Aortic smooth muscle cell (primary cell): ENCODE measurements around a stretch of chr3.

DNA sequence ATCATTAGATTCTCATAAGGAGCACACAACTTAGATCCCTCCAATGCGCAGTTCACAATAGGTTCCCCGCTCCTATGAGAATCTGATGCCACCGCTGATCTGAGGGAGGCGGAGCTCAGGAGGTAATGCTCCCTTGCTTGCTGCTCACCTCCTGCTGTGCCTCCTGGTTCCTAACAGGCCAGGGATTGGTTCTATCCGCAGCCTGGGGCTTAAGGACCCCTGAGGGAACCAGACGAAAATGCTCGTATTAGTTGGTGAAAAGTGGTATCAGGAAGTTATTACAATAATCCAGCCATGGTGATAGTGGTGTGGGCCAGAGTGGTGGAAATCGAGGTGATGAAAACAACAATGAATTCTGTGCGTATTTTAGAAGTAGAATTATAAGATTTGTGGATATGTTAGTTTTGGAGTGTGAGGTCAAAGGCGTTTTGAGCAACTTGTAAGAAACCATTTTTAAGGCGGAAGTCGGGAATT lies 1.4 kb upstream of the HACD2 start:
- RRBS: no CpG with 5 or more reads among the region's 12 CpGs

DNA sequence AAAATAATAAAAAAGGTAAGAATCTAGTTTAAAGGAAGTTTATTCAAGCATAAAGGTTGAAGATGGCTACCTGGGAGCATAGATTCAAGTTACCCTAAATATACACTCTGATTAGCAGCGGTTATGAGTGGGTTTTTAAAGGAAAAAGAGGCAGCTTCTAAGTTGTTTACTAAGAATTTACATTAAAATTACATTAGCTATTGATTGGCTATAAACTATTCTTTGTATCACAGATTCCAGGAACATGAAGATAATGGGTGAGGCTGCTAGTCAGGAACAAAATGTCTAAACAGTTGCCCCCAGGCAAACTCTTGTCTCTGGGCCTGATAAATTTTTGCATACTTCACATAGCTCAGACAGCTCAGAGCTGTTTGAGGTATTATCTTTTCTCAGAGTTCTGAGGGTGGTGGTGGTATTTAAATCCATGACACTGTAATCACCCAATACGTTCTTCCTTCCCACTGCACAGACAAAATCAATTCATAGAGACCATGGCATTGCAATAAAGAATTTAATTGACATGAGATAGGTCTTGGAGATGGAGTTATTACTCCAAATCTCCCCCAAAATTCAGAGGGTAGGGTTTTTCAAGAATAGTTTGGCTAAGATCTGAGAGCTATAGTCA lies 2.1 kb upstream of the HACD2 start:
- RRBS: no CpG with 5 or more reads among the region's 2 CpGs

DNA sequence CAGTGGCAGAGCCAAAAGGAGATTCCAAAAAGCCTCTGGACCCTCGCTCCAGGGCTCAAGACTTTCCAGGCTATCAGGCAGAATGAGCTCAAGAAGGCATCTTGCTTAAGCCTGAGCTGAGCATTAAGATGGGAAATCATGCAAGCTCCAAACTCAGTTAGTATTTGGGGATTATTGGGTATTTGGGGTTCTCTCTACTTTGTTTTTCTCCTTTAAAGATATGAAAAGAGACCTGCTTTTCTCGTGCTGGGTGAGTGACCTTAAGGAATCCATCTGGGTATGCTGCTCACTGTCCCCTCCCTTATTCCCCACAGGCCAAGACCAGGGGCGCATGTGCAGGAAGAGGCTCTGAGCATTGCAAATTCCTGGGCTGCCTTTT lies 75.3 kb upstream of the HACD2 start:
- RRBS: no CpG with 5 or more reads among the region's 3 CpGs

DNA sequence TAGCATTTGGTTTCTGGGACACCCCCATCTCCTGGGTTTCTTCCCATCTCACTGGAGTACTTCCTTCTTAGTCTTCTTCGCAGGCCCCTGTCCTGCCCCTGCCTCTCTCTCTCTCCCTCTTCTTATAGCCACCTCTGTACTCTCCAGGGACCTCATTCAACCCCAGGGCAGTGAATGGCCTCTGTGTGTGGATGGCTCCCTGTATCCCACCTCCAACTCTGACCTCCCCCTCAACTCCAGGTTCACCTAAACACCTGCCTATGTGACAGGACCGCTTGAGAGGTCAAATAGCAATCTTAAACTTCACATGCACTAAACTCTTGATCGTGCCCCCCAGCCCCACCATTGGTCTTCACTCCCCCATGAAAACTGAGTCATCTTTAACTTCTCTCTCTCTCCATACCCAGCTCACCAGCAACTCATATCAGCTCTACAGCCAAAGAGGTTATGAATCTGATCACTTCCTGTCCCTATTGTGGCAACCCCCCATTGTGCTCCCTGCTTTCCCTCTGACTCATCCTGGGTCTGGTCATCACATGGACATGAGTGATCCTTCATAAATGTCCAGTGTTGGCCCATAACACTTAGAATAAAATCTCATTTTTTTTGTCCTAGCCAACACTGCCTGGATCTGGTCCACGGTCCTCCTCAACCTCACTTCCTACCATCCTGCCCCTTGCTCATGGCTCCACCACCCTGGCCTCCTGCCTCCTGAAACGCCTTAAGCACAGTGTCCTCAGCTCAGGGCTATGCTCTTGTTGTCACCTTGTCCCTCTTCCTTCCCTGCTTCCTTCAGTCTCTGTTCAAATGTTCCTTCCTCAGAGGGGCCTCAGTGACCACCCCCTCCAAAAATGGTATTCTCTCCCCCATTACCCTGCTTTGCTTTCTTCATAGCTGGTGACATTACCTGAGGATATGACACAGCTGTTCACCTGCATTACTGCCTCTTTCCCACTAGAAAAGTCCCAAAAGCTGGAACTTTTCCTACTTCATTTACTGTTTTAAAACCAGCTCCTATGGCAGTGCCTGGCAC lies 103.5 kb upstream of the HACD2 start:
- RRBS: no CpG with 5 or more reads among the region's 5 CpGs

DNA sequence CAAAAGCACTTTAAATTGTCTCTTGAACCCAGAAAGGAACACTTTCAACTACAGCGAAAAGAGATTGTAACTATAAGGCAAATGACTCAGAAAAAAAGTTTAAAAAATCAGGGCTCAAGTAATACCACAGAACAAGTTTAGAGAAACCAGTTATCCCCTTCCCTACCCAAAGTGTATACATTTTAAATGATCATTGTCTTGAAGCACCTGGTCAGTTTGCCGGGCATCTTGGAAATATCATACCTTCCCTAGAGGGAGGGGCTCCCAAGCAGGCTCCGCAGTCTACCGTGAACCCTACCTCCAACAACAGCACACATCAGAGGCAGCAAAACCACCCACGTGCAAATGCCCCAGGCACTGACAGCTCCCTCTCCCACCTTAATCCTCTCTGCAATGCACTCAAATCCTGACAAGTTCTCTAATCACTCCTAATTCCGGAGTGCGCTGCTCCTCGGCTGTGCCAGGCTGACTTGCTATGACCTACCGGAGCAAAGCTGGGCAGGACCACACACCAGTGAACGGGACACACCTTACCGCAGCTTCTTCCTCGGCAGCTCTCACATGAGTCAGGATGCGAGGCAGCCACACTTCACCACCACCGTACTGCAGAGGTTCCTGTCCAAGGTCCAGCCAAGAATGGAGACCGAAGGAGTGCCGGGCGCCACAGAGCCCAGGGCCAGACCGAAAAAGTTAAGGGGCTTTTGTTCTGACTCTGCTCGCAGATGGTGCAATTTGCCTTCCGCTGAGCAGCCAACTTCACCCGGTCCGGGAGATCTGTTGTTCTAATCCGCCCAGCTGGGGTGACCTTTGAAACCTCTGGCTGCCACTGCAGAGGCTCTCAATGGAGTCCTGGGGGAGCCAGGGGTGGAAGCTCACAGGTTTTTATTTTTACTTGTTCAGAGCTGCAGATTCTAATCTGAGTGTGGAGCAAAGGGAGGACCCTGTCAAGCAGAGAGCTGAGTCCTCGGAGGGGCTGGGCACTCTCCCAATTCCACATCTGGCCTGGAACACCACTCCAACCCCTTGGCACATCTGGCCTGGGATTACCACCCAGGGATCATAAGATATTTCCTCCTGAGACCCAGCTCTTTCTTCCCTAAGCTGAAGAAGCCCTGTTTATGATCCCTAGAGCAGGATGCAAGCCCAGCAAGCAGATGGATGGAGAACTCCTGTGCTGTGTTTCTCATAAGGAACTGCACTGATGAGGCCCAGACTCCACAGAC lies 84.4 kb downstream of the MYLK start:
- RRBS: 30% methylated on average over 9 of the region's 24 CpGs

DNA sequence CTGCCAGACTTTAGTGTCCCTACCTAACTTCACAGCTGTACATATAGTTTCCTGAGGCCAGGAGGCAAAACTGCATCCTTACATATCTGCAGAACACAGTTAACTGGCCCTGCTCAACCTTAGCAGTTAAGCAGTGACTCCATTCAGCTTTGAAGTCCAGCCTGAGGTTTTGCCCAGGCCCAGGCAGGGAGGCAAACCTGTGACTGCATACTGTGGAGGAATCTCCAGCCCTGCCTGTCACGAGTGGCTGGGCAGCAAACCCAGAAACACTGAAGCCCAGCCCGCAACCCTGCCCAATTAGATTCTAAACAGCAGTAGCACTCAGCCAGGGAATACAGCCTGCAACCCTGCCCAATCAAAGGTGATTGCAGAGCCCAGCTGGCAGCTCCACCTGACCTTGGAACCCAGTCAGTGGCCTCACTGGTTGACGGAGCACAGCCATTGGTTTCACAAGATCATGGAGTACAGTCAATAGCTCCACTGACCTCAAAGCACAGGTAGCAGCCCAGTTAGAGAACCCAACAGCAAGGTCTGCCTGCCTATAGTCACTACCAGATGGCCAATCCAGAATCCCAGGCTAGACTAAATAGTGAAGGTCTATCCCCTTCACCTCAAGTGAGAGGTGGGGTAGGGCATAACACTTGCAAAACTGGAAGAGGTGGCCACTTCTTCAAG lies 35.2 kb upstream of the MYLK start:
- RRBS: no CpG with 5 or more reads among the region's 3 CpGs

DNA sequence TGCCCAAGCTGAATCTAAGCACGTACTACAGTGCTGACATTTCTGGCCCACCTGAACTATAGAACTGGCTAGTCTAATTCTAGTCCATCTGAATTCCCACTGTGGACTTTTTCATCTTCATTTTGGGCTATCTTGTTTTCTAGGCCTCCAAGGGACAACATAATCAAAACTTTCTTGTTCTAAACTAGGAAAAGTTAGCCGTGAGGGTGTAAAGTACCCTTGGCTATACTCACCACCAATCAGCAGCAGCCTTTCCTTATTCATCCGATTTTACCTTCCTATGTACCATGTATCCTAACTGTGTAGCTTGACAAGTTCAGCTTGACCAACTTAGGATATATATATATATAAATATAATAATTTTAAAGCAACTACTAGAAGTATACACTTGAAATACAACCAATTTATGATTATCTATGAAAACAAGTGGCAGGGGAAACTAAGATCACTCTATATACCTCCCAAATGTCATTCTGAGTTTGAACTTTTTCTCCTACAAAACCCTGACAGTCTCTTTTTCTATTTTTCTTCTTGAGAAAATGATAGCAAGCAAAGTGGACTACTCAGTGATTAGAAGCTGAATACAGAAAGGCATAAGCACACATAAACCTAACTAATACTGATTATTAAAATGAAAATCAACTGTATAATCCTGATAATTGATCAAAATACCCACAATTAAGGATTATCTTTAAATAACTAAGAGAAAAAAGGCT lies 5.7 kb downstream of the CCDC14 start:
- RRBS: no CpG with 5 or more reads among the region's 3 CpGs

DNA sequence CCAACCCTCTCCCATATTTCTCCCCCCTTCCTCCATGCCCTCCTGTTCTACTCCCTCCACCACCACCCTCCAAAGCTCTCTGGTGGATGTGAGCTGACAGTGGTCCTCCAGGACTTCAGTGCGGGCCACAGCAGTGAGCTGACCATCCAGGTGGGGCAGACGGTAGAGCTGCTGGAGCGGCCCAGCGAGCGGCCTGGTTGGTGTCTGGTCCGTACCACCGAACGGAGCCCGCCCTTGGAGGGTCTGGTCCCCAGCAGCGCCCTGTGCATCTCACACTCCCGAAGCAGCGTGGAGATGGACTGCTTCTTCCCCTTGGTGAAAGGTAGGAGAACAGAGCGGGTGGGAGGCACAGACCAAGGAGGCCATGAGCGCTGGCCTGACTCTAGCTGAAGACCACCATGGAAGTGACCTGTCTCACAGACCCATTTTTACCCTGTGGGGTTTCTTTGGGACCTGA lies 167.5 kb upstream of the UMPS start:
- RRBS: no CpG with 5 or more reads among the region's 14 CpGs

DNA sequence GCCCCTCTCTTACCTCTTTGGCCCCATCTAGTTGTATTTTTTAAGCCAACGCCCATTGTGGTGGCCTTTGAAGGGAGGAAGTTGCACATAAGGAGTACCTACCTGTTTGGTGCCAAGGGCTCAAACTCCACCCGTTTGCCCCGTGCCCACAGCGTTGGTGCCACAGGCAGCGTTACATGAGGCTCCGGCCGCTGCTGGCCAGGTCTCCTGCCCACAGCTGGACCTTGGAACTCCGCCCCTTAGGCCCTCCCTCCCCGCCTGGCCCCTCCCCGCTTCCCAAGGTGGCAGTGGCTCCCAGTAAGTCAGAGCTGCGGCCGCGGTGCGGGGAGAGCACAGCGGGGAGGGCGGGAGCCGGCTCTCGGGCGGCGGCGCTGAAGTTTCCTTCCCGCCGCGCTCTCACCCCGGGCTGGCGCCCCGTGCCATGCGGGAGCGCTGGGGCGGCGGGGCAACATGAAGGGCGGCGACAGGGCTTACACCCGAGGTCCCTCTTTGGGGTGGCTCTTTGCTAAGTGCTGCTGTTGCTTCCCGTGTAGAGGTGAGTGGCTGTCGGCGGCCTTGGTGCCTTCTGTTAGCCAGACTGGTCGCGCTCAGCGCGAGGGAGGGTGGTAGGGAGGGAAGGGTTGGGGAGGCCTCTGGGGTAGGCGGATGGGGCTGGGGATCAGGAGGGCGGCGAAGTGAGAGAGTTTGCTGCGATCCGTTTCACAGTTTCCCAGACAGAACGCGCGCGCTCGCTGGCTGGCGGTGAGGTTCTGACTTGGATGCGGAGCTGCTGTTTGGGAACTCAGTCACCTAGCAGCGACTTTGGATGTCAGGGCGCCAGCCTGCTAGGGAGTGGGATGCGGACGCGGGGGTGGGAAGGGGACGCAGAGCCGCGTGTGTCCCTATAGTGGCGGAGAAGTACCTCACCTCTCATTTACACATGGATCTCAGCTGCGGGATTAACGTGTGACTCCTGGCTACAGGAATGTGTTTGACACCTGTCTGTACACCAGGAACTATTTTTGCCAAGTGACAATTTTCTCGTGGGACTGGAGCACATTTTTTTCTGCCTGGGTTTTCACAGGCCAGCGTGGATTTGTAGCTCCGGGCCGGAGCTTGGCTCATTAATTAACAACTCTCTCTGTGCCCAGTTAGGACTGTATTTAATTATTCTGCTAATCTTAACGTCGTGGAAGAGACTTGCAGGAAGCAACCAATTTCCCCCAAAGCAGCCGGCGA lies 145.5 kb upstream of the UMPS start:
- RRBS: 3% methylated on average over 9 of the region's 72 CpGs

DNA sequence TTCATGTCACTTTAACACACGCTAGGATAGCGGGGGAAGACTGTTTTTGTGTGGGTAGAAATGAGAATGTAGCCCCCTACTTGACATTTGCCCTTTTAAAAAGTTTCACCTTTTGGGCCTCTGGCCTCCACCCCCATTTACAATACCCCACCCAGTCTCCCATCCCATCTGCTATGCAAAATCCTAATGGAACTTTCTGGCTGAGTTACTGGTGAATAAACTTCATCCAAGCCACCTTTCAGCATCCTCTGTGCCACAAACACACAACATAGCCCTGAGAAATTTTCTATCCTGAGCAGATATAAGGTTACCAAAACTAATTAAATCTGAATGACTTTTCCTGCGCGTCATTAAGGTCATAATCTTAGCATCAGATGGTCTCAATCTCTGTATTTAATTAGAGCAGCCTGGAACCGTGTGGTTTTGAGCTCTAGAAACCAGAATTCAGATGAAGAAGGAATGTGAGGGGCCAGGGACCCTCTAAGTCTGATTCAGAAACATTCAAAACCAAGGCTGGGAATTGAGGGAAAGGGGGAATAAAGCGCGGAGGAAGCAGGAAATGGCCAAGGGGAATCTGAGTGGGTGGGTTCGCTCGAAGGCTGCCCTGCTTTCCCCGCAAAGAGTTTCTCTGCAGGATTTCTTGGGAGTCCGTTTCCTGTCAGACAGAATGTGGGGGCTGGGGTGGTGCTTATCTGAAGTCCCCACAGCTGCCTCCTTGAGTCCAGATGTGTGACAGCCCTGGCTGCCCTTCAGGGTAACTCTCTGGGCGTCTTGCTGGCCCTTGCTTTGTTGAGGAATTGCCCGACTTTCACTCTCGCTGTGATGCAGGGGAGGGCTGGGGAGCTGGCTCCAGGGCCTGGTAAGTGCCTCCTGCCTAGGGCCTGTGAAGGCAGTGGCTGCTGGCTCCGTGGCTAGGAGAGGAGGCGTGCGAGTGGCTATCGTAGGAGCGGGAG lies 144.3 kb upstream of the UMPS start:
- RRBS: no CpG with 5 or more reads among the region's 19 CpGs

DNA sequence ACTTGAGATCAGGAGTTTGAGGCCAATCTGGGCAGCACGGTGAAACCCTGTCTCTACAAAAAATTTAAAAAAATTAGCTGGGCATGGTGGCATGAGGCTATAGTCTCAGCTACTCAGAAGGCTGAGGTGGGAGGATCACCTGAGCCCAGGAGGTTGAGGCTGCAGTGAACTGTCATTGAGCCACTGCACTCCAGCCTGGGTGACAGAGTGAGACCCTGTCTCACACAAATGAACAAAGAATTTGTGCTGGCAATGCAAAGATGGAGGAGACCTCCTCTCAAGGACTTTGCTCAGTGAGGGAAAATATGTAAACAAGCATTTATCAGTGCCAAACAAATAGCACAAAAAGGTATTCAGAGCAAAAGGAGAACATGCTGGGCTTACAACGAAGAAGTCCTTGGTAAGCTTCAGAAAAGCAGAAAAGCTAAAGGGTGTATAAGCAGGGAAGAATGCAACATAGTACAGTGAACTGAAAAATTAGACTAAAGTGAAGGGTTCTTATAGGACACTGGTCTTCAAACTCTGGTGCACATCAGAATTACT lies 113.1 kb upstream of the UMPS start:
- RRBS: no CpG with 5 or more reads among the region's 2 CpGs

- RRBS: no CpG with 5 or more reads among the region's 4 CpGs
These were observed 4.7 kb downstream of the UMPS start for GRCh38 chr3:124734943-124735295.

- RRBS: no CpG with 5 or more reads among the region's 15 CpGs
These were observed 27.3 kb downstream of the UMPS start for GRCh38 chr3:124757591-124757971.

DNA sequence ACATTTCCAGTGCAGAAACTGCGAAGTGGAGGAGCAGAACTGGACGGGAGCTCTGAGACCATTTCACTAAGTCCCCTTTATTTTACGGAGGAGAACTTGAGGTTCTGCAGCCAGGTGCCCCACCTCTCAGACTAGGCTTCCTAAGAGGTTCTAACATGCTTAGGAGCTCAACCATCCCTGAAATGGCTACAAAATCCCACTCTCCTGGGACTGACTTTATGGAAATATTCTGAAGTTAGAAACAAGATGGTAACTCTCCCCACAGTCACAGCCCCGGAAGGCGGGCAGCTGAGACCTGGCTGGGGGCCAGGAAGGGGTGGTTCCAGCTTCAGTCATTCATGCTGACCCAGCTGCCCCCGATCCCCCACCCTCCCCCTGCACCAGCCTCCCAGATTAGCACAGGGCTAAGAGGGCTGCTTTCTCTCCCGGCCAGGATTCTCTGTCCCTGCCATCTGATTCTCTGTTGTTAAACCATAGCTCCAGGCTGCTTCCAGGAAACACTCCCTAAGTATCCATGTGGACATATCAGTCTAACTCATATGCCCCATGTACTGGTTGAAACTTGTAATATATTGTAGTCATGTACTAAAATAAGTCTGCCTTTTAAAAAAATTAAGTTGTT lies 40.4 kb downstream of the UMPS start:
- RRBS: no CpG with 5 or more reads among the region's 7 CpGs

- RRBS: no CpG with 5 or more reads among the region's 10 CpGs
These were observed 72.5 kb downstream of the ITGB5 start for GRCh38 chr3:124814533-124815236.

DNA sequence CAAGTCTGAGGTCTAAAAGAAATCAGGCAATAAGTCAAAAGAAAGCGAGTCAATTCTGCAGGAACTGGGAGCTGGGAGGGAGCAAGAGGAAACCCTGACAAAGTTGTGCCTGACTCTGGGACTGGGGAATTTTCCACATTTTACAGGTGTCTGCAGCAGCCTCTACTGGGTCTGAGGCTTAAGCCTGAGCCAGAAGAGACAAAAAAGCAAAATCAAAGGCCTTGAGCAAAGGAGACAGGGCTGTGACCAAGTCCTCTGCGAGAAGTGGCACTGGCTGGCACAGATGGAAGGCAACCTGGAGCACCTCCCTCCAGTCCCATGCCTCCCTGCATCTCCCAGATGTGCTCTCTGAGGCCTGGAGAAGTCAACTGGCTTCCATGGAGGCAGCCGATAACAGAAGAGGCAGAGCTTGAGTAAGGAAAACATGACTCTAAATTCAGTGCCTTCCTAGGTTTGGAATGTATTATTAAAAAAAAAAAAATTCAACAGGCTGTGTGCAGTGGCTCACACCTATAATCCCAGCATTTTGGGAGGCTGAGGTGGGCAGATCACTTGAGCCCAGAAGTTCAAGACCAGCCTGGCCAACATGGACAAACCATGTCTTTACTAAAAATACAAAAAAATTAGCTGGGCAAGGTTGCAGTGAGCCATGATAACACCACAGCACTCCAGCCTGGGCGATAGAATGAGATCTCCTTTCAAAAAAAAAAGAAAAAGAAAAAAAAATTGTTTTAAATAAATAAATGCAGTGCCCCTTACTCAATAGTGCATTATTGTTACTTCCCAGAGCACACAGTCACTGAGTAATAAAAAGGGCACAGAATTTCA lies 51.2 kb downstream of the ITGB5 start:
- RRBS: no CpG with 5 or more reads among the region's 4 CpGs

DNA sequence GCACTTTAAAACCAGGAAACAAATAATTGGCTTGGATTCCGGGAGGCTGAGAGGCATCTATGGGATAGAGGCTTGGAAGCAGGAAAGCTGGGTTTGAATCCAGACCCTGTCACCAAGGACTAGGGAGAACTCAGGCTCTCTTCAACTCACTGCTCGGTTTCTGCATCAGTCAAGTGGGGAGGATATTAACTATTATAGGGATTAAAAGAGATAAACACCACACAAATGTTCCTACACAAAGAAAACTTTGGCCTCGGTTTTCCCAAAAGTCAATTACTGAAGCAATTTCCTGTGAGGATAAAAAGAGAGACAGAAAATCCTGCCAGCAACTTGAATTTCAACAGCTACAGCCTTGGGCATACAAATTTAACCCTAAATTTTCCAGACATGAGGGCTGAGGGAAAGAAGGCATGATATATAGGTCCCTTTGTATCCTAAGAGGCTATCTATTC lies 36.0 kb downstream of the ITGB5 start:
- RRBS: no CpG with 5 or more reads among the region's 3 CpGs

GRCh38 chr3:124971993-124972382 lies 37.4 kb upstream of the MUC13 start:
- RRBS: no CpG with 5 or more reads among the region's 5 CpGs

DNA sequence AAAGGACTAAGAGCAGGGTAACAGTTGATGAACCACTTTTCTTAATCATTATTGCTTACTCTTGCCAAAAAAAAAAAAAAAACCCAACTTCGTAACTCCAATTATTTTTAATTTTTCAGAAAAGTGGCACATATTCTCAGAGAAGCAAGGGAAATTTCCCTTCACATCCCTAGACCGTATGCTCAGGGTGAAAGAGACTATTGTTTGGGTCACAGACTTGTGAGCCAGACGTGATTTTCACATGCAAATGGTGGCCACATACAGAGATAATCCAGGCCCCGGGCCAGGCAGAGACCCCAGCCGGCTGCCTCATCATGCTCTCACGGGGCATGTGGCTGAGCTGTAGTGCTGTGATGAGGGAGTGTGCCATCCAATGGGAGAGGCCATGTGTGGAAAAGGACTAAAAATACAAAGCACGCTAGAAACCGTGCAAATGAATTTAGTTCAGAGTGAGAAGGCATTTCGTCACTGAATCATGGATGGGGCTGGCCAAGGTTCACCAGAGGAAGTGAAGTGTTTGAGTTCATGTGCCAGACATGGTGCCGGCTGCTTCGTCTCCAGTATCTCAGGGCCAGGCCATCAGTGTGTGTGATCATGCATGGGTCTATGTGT lies 56.7 kb downstream of the SLC12A8 start:
- RRBS: no CpG with 5 or more reads among the region's 11 CpGs

DNA sequence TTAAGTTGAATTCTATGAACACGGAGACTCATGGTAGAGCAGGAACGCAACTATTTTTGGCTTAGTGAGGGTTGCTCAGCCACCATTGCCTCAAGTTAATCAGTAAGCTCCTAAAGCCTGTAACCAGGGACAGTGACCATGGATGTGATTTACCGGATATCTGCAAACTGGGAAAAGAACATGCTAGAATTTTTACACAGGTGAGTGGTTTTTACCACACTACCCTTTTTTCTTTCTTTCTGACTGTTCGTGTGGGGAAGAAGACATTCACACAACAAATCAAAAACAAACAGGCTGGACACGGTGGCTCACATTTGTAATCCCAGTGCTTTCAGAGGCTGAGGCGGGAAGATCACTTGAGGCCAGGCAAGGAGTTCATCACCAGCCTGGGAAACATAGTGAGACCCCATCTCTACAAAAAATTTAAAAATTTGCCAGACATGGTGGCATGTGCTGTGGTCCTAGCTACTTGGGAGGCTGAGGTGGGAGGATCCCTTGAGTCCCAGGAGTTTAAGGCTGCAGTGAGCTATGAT lies 11.7 kb downstream of the SLC12A8 start:
- RRBS: no CpG with 5 or more reads among the region's 6 CpGs